Smooth muscle cell (in vitro differentiated cells): ENCODE measurements around a stretch of chr9.

DNA sequence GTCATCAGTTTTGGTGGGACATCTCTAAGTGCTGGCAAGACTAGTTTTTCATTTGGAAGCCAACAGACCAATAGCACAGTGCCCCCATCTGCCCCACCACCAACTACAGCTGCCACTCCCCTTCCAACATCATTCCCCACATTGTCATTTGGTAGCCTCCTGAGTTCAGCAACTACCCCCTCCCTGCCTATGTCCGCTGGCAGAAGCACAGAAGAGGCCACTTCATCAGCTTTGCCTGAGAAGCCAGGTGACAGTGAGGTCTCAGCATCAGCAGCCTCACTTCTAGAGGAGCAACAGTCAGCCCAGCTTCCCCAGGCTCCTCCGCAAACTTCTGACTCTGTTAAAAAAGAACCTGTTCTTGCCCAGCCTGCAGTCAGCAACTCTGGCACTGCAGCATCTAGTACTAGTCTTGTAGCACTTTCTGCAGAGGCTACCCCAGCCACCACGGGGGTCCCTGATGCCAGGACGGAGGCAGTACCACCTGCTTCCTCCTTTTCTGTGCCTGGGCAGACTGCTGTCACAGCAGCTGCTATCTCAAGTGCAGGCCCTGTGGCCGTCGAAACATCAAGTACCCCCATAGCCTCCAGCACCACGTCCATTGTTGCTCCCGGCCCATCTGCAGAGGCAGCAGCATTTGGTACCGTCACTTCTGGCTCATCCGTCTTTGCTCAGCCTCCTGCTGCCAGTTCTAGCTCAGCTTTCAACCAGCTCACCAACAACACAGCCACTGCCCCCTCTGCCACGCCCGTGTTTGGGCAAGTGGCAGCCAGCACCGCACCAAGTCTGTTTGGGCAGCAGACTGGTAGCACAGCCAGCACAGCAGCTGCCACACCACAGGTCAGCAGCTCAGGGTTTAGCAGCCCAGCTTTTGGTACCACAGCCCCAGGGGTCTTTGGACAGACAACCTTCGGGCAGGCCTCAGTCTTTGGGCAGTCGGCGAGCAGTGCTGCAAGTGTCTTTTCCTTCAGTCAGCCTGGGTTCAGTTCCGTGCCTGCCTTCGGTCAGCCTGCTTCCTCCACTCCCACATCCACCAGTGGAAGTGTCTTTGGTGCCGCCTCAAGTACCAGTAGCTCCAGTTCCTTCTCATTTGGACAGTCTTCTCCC lies 72.7 kb downstream of the NUP214 start:
- RAMPAGE, long total RNA = no peak

- RAMPAGE, long total RNA = no peak
These were observed 3.8 kb upstream of the FAM78A start for GRCh38 chr9:131280051-131280491.

- RAMPAGE, long total RNA = no peak
These were observed 4.9 kb upstream of the FAM78A start for GRCh38 chr9:131281164-131281601.

DNA sequence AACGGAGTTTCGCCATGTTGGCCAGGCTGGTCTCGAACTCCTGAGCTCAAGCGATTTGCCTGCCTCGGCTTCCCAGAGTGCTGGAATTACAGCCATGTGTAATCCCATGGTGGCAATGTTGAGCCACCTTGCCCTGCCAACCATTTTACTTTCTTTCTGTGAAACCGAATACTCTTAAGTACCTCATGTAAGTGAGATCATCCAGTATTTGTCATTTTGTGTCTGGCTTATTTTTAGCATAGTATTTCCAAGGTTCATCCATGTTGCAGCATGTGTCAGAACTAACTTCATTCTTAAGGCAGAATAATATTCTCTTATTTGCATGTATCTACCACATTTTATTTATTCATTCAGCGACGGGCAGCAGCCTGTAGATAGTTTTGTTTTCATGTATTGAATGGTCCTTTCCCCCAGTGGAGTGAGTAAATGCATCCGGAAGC lies 8.3 kb downstream of the PRRC2B start:
- RAMPAGE, long total RNA = no peak

DNA sequence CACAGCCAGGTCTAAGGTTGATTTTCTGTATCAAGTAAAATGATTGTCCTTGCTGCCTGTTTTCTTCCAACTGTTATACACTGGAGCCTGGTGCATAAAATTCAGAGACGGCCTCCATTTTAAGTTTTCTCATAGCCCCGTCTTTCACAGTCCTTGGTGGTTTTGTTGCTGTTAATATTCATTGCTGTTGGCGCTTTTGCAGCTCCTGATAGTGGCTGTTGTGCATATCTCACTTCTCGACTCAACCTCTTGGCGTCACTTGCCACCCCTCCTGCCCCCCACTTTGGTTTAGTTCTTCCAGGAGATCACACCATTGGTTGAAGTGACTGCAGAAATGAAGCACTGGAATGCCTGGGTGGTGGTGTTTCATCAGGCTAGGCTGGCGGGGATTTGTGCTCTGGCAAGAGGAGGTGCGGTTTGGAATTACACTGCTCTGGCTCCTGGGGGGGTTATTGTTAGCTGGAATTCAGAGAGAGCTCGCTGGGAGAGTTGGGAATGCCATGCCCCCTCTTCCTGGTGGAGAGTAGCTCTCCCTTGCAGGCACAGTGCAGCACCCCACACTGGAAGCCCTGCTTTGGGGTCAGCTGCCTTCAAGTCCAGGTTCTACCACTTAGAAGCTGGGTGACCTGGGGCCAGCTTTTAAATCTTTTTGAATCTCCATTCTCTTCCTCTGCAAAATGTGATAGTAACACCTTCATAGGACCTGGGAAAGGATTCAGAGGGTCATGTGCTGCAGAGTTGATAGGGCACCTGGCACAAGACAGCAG lies 11.6 kb downstream of the PRRC2B start:
- RAMPAGE, long total RNA = no peak

DNA sequence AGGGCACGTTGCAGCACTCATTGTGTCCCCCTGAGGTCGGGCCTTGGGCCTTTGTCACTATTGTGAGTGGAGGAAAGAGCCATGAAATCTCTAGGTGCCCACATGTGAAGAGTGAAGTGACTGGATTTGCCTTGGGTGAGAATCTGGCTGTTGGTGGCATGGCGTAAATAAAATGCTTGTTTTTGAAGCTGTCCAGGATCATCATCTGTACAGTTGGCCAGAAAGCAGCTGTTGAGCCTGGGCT lies 27.6 kb downstream of the PRRC2B start:
- RAMPAGE, long total RNA = no peak

DNA sequence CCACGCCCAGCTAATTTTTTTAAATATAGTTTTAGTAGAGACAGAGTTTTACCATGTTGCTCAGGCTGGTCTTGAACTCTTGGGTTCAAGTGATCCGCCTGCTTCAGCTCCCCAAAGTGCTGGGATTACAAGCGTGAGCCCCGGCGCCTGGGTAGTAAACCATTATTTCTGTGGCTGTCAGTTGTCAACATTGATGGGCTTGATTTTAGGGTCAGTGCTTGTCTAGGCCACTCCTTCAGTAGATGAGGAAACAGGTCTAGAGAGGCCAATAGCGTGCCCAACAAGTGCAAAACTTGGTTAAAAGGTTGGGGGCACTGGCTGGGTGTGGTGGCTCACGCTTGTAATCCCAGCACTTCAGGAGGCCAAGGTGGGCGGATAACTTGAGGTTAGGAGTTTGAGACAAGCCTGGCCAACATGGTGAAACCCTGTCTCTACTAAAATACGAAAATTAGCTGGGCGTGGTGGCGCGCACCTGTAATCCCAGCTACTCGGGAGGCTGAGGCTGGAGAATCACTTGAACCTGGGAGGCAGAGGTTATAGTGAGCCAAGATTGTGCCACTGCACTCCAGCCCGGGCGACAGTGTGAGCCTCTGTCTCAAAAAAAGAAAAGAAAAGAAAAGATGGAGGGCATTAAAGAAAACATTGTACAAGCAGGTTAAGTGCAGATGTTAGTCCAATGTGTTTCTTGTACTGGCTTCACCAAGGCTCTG lies 30.4 kb downstream of the PRRC2B start:
- RAMPAGE, long total RNA = no peak

GRCh38 chr9:131598109-131598663 lies 52.9 kb downstream of the PRRT1B start:
- RAMPAGE, long total RNA = no peak

- RAMPAGE, long total RNA = no peak
These were observed 89.9 kb downstream of the PRRT1B start for GRCh38 chr9:131635055-131635707.

GRCh38 chr9:131641454-131642003 lies 96.2 kb downstream of the PRRT1B start:
- RAMPAGE, long total RNA = no peak

DNA sequence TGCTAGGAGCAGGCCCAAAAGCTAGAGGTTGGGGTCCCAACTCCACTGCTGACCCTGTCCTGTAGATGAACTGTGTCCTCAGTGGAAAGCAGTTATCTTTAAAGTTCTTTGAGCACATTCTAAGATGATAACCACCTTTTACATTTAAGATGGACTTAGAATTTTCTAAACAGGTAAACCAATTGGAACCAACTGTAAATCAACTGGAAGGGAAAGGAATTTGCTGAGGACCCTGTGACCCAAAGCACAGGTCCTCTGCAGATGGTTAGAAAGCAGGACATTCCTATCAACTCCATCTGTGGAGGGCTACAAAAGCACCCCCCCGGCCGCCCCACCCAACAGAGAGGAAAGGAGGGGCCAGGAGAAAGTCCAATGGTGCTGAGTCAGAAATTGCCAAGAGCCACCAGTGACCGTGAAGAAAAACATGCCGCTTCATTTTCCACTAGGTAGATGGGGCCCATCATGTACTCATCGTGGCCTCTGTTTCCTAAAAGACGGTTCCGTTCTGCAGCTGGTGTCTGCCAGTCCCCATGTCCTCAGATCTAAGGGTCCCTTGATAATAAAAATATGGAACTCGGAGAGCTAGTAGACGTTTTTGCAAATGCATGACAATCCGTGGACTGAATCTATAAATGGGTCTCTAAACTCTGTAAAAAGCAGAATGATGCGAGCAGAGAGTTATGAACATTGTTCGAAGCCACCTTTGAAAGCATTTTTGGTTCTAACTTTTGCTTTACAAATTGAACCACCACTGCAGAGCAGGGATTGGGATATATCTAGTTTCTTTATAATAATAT lies 66.3 kb downstream of the RAPGEF1 start:
- RAMPAGE, long total RNA = no peak

- RAMPAGE, long total RNA = no peak
These were observed 34.1 kb downstream of the RAPGEF1 start for GRCh38 chr9:131705625-131706327.

DNA sequence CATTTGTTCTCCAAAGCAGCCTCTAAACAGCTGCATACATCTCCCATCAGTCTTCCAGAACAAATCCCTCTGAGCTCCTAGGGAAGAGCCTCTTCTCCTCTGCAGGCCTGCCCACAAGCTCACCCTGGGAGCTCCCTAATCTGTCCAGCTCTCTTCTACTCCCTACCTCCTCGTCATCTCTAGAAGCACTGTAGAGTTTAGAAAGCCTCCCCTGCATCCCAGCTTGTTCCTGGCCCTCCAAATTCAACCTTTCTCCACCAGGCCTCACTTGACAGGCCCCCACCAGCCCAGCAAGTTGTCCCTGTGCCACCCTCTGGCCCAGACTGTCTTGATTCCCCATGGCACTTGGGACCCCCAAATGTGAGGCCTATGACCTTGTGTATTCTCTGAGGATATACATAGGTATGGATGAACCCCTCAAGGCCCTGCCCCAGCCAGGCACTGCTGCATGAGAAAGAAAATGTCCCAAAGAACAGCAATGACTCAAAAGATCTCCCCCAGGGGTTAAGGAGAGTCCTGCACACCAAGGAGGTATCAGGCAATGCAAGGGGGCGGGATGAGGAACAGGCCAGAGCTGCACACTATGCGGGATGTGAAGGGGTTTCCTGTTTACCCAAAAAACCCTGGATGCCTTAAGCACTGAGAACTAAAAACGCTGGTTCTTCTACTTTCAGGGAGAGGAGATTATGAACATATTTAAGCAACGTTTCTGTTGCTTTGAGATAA lies 3.6 kb downstream of the RAPGEF1 start:
- RAMPAGE, long total RNA = no peak

DNA sequence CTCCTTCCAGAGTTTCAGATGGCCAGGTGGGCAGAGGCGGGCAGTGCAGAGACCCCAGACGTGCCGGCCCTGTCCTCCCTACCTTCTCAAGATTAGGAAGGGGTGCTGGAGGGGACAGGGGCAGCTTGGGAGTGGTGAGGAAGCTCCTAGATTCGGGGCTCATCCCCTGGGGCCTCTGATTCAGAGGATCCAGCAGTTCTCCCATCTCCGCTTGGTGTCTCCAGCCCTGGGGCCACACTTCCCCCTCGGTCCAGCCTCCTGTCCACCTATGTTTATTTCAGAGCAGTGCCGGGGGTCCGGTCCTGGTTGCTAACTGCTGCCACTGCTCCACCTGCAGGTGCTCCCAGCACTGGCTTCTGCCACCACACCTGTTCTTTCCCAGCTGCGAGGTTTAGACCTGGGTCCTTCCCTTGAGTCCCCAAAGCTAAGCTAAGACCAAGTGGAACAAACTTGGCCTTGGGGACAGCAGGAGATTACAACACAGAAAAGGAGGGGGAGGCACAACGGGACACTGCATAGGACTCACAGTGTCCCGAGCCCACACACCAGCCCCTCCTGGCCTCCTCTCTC lies 81.5 kb downstream of the NTNG2 start:
- RAMPAGE, long total RNA = no peak

DNA sequence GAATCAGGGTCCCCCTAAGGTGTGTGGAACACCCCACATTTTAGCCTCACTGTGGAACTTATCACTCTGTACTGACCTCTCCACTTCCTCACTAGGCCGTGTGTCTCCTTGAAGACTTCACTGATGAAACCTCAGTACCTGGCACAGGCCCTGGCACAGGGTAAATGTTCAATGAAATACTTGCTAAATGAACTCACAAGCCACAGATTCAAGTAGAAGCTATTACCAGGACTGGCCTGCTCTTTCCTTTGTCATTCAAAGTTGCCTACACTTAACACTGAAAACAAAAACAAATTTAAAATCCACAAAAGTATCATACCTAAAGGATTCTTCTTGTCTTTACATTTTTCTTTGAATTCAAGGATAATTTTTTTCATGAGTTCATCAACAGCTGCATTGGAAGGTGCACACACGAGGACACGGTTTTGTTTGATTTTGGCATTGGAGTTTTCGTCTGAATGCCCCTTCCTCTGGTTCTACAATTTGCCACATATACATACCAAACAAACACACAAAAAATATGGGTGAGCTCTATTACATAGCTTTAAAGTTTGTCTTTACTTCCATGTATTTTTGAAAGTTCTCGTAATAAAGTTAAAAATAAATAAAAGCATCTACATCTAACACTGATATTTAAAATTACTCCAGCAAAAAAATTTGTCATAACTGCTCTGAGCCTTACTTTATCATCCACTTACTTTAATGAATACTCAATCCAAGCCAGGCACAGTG lies 59.1 kb downstream of the SETX start:
- RAMPAGE, long total RNA = no peak

DNA sequence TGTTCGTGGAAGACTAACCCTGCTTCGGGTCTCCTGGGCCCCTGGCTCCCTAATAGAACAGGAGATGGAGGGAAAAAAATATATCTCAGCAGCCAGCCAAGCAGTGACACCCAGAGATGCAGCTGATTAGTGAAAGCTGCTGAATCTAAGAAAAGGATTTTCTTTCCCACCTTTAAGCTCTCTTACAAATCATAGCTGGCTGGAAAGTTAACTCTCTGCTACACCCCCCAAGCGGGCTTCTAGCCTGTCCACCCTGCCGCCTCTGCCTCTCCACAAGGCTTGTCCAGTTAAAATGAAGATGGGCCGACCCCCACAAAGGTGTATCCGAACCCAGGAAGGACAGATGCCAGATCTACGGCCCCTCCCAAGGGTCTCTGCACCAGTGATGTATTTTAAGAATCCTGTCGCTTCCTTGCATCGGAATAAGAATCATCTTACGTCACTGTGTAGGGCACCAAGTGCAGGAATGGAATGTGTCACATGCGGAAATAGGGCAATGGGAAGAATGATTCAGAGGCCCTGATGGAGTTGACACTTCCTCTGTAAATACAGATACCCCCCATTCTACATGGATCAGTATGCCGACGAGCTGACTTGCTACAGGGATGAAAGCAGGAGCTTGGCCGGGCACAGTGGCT lies 33.4 kb upstream of the BARHL1 start:
- RAMPAGE, long total RNA = no peak

- RAMPAGE, long total RNA = no peak
These were observed 8.2 kb downstream of the BARHL1 start for GRCh38 chr9:132590418-132591111.

DNA sequence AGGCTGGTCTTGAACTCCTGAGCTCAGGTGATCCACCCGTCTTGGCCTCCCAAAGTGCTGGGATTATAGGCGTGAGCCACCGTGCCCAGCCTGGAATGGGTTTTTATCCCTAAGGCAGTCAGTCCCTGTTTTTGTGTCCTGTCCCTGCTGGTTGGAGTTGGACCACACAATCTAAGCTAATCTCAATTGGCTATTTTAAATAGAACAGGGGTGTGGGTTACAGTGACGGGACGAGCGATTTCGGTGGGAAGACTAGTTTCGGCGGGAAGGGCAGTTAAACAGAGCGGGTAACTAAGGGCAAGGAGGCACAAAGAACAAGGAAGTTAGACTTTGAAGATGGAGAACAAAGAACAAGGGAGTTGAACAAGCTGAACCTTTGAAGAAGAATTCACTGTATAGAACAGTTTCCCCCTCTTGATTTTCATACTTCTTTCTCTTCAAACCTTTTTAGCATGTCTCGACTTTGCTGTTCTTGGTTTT lies 1.4 kb downstream of the GTF3C5 start:
- RAMPAGE, long total RNA = no peak

DNA sequence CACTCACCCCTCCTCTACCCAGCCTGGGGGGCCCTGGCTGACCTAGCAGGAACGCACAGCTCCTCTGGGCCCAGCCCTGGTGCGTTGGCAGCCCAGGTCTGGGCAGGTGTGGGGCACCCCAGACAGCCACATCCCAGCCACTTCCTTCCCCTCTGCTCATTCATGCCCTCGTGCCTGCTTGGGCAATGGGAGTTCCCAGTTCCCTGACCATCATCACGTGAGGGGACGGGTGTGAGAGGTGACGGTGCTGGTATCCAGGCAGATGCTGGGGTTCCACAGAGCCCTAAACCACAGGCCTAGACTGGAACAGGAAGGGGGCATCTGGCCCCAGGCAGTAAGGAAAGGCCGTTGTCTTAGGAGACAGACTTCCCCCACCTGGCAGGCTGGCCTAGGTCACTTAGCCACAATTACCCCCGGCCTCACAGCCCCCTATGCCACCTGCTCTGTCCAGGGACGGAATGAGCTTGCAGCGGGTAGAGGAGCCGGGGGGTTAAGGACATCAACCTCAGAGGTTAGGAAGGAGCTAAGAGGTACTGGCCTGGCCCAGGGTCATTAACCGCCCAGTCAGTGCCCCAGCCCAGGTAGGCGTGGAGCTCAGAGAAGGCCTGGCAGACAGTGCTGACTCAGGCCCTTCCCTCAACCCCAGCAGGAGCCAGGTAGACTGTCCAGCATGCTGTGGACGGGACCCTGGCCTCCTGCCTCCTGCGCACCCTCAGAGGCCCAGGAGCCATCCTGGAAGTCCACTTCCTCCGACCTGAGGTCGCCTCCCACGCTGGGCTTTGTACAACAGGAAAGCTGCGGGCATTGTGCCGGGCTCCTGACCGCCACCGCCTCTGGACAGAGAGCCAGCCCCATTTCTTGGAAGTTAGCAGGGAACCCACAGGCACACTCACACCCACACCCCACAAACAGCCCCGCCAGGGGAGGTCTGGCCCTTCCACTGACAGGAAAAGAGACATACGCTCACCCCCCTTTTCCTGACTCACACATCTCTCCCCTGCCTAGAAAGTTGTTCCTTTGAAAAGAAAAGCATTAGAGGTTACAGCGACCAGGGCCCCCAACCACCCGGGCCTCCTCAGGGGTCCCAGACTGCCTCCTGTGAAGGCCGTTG lies 8.0 kb downstream of the RALGDS start:
- RAMPAGE, long total RNA = no peak

GRCh38 chr9:133121928-133122503 lies 976 bp upstream of the RALGDS start:
- RAMPAGE, long total RNA = no peak